IMR-90 (cell line): ENCODE data around the gene NVL.

GRCh38 chr1:223622172-223623125 lies 43.1 kb downstream of the CAPN8 start:
- RRBS: no CpG with 5 or more reads among the region's 18 CpGs
CAGE:
- cytosol, long polyA plus RNA: no peak
- long polyA plus RNA: no peak
- nucleus, long polyA plus RNA: no peak

DNA sequence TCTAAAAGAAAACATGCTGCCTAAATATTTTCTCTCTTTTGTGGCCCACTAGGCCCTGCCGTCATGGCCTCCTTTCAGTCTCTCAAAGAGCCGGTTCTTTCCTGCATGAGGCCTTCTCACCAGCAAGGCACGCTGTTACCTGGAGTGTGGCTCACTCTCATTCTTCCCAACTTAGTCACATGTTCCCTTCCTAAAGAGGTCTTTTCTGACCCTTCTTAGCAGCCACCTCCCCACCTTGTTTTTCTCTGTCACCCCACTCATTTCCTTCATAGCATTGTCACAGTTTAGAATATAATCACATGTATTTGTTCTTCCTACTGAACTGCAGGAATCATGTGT lies 1.5 kb downstream of the CAPN2 start:
- RRBS: no CpG with 5 or more reads among the region's 3 CpGs
CAGE:
- cytosol, long polyA plus RNA: no peak
- long polyA plus RNA: no peak
- nucleus, long polyA plus RNA: no peak

- RRBS: no CpG with 5 or more reads among the region's 16 CpGs
CAGE:
- cytosol, long polyA plus RNA: no peak
- long polyA plus RNA: no peak
- nucleus, long polyA plus RNA: no peak
Measured at GRCh38 chr1:223716032-223717160, 4.1 kb downstream of the CAPN2 start.

GRCh38 chr1:223750656-223751090 lies 38.3 kb downstream of the CAPN2 start:
- RRBS: no CpG with 5 or more reads among the region's 10 CpGs
CAGE:
- cytosol, long polyA plus RNA: no peak
- long polyA plus RNA: no peak
- nucleus, long polyA plus RNA: no peak

DNA sequence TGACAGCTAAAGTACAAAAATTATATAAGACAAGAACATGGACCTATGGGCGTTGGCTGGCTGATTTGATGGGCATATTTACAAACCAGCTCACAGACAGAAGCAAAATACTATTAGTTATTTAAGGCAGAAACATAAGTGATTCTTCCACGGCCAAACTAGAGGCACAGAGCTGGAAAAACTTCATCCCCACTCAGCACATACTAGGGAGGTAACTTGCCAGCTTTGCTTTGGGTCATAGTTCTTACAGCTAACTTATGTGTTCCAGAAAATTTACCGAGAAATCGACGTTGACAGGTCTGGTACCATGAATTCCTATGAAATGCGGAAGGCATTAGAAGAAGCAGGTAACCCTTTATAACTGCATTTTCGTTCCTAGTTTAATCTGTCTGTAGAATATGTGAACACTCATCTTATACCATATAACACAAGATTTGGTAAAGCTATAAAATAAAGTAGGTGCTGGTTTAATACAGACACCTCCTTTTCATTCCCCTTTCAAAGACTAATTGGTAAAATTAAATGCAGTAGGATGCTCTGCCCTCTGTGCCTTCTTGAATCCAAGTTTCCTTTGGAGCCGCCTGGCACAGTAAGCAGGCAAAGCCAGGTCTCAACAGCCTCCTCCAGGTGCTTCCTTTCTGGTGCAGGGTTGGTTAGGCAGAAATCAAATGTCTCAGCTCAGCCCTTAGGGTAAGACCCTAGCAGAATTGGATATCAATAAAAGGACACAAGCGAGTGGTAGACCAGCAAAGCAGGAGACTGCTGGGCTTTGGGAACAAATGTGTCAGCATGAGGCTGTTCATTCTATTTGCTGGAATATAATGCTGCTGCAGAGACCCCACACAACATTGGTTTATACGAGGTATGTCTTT lies 58.1 kb downstream of the CAPN2 start:
- RRBS: no CpG with 5 or more reads among the region's 10 CpGs
CAGE:
- cytosol, long polyA plus RNA: no peak
- long polyA plus RNA: start-site peak on the minus strand centred at position 291 of the sequence, 26 bp wide, 10 and 14 reads in 2 replicates
- nucleus, long polyA plus RNA: no peak

GRCh38 chr1:223832458-223832922 lies 13.3 kb downstream of the TP53BP2 start:
- RRBS: no CpG with 5 or more reads among the region's 4 CpGs
CAGE:
- cytosol, long polyA plus RNA: no peak
- long polyA plus RNA: no peak
- nucleus, long polyA plus RNA: no peak

DNA sequence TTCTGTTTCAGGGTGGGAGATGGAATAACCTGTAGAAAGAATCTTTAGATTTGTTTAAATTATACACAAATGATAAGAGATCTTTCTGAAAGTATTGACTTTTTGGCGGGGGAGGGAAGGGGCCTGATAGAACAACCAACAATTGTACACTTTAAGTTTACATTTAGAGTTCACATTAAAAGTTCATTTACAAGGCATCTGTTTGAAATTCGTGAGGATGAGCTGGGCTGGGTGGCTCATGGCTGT lies 3.7 kb downstream of the DEGS1 start:
- RRBS: no CpG with 5 or more reads among the region's 2 CpGs
CAGE:
- cytosol, long polyA plus RNA: no peak
- long polyA plus RNA: no peak
- nucleus, long polyA plus RNA: no peak

- RRBS: no CpG with 5 or more reads among the region's 12 CpGs
CAGE:
- cytosol, long polyA plus RNA: no peak
- long polyA plus RNA: no peak
- nucleus, long polyA plus RNA: no peak
Measured at GRCh38 chr1:224195098-224195630, 12.1 kb downstream of the DEGS1 start.

DNA sequence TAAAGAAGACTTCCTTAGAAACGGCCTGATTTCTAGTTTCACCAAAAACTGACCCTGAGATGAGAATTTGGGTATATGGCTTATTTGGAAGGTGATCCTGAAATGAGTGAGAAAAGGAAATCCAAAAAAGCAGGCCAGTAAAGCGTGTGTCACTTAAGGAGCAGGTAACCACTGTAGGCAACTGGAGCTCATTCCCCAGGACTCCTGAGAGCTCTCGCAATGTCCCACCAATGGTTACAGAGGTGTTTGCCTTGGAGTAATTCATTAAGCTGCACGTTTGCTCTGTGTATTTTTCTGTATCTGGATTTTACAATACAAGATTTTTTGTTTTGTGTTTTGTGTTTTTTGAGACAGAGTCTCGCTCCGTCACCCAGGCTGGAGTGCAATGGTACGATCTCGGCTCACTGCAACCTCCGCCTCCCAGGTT lies 22.8 kb downstream of the DEGS1 start:
- RRBS: no CpG with 5 or more reads among the region's 9 CpGs
CAGE:
- cytosol, long polyA plus RNA: no peak
- long polyA plus RNA: no peak
- nucleus, long polyA plus RNA: no peak

DNA sequence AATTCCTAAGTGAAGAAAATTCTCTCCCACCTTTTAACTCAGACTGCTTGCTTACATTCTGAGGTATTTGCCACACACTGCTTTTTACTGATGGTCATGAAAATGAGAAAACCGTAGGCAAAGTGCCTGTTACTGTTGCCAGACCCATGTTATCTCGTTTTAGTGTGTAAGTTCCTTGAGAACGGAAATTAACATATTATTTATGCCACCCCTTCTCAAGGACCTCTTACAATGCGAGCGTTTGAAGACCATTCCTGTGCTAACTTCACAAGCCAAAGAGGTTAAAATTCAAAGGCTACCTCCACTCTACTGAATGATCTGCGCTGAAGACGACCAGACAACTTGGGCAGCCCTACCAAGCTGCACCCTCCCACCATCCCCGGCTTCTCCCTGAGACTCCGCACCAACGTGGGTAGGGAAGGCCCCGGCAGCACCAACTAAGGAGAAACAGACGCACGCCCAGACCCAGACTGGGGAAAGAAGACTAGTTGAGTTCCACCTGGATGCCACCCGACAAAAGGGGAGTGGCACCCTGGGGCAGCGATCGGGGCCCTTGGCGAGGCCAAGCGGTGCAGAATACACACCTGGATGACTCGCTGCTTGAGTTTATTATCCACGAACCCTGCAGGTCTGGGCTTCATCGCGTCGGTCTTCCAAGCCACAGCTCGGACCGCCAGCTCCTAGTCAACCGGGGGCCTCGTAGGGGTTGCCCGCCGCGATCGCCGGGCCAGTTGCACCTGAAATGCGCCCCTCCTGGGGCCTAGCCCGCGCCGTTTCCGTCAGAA lies at the start of gene NVL:
TSS of gene NVL (minus strand) at position 686 of the 785 bp plus-strand sequence.
- RRBS: no CpG with 5 or more reads among the region's 37 CpGs
CAGE:
- cytosol, long polyA plus RNA: start-site peak on the minus strand centred at position 656 of the sequence, 25 bp wide, 100 and 160 reads in 2 replicates
- long polyA plus RNA: no peak
- nucleus, long polyA plus RNA: start-site peak on the minus strand centred at position 654 of the sequence, 7 bp wide, 111 and 144 reads in 2 replicates

DNA sequence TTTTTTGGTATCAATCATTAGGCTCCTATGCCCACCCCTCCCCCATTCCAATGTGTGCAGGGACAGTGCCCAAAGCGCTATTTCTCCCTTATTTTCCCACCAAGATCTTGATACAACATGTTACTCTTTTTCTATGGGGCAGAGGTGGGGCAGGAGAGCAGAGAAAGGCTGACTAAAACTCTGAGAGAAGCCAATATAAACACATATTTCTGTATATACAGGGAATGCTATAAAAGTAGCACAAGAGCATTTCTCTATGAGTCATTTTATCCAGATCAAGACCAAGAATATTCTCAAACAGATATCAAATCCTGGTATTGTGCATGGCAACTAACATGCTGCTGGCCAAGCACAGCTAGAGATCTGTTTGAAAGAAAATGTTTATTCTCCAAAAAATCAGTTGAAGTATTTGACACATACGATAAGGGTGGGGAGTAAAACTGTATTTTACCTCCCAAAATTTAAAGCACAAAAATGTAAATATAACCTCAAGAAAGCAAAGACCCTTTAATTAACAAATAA lies 7.2 kb downstream of the WDR26 start:
- RRBS: no CpG with 5 or more reads among the region's 2 CpGs
CAGE:
- cytosol, long polyA plus RNA: no peak
- long polyA plus RNA: no peak
- nucleus, long polyA plus RNA: no peak

DNA sequence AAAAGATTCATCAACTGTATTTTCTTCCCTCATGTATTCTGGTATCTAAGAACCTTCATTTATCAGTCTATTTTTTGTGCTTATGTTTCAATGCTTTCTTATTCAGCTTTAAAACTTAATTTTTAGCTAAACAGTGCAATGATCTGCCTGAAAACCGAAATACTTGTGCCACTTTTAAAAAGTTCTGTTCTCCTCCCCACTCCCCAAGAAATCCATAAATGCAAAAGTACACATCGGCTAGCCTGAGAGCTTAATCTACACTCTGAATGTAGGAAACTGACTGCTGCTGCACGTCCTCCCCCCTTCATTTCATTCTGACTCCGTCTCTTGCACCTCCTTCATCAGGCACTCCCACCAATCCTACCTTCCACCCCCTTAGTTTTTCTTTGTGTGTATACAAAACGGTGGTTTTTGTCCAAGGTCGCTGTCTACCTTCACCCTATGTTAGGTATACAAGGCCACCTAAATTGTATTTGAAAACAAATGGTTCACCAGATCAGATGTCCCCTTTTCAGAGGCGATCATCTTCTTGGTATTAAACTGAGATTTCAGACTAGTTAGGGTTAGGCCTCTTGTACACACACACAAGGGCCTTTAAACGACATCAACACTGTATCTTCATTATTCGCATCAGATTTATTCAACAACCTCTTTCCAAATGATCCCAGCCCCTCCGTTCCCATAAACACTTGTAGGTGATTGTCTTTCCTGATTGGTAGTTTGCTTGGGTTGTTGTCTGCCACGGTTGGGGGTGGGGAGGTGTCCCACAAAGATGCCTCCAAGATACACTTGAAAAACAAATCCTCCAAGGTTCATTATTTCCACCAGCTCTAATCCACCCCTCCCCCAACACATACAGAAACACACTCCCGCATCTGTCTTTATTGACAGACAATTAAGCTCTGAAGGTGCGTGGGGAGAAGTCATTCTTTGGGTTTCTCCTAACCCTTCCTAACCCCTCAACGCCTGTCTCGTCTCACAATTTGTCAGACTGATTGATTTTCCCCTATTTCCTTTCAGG lies 1.8 kb downstream of the WDR26 start:
- RRBS: no CpG with 5 or more reads among the region's 15 CpGs
CAGE:
- cytosol, long polyA plus RNA: no peak
- long polyA plus RNA: no peak
- nucleus, long polyA plus RNA: no peak

DNA sequence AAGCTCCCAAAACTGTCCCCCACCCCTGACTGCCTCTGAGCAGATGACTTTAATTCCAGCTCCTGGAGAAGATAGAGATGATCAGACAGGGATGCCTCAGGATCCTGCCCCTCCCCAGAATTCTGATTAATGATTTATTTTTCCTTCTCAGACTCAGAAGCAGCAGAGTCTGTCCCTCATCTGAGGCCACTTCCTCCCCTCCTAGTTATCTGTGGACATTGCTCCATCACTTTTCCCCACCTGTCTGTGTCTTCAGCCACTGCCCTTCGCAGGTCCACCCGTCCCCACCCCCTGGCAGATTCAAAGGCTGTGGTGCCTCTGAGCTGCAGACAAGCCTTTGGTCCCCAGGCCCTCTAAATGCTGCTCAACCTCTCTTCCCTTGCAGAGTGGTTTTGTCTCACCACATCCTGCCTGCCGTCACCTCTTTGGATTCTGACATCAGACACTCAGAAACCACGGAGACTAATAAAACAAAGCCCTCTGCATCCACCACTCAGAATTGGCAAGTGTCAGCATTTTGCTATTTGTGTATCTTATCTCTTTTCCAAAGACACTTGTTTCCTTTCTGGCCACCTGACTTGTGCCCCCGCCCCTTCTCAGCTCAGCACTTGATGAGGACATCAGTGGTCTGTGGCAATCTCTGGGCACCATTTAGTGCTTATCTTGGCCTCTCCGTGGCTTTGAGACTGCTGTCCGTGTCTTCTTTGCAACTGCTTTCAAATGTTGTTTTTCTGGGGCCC lies 7.6 kb downstream of the CNIH3 start:
- RRBS: no CpG with 5 or more reads among the region's 7 CpGs
CAGE:
- cytosol, long polyA plus RNA: no peak
- long polyA plus RNA: no peak
- nucleus, long polyA plus RNA: no peak

DNA sequence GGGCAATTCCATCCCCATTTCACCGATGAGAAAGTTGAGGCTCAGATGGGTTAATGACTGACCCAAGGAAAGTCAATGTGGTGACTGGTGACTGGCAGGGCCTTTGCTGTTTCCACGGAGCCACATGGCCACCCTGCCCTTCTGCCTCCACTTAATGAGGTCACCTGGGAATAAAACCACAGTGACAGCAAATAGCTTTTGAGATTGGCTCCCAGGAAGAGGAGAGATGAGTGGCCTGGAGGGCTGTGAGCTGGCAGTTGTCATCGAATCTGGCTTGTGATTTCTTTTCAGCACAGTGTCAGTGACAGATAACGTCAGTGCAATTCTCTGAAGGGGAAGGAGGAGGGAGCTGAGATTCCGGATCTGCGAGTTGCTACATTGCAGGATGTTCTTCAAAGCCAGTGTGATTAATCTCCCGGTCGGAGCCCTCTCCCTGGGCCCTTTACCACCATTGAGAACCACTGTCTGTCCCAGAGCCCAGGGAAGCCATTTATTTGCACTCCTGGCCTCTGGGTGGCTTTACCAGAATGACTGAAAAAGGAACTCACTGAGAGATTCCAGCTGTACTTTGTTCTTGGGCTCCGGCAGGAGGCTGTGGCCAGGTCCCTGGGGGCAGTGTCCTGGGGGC lies 117.2 kb downstream of the CNIH3 start:
- RRBS: no CpG with 5 or more reads among the region's 9 CpGs
CAGE:
- cytosol, long polyA plus RNA: no peak
- long polyA plus RNA: no peak
- nucleus, long polyA plus RNA: no peak

DNA sequence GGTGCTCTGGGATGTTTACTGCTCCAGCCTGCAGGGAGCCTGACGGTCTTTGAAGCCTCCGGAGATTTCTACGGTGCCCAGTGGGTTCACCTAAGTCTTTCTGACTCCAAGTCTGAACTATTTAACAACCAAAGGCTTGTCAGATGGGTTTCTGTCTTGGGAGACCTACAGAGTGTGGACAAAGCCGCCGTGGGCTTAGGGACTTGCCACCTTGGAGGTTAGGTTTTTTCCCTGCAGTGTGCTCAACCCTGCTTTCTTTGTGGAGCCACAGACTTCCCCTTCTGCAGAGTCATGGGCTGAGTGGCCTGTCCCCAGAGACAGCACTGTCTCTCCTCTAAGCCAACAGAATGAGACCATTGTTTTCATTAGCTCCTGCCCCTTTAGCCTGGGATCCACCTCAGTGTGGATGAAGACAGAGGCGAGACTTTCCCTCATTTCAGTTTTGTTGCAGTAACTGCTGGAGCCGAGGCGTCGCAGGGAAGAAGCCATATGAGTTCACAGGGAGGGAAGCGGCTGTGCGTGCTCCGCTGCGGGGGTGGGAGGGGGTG lies 120.6 kb downstream of the CNIH3 start:
- RRBS: no CpG with 5 or more reads among the region's 13 CpGs
CAGE:
- cytosol, long polyA plus RNA: no peak
- long polyA plus RNA: no peak
- nucleus, long polyA plus RNA: no peak

GRCh38 chr1:225428175-225428504 lies 302 bp upstream of the LBR start:
- RRBS: 2% methylated on average over 17 of the region's 37 CpGs
CAGE:
- cytosol, long polyA plus RNA: no peak
- long polyA plus RNA: no peak
- nucleus, long polyA plus RNA: no peak

DNA sequence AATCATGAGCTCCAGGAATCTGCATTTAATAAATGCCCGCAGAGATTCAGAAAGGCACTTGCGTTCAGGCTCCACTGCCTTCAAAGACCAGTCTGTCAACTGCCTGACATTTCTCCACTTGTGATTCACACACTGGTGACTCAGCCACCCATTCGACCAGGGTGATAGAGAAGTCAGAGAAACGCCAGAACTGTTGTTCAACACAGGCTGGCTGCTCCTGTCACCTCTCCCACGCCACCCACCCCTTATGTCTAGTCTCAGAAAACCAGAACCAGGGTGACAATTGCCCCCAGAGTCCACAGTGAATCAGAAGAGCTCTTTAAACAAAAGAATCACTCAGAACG lies 26.9 kb upstream of the LBR start:
- RRBS: no CpG with 5 or more reads among the region's 6 CpGs
CAGE:
- cytosol, long polyA plus RNA: no peak
- long polyA plus RNA: no peak
- nucleus, long polyA plus RNA: no peak

DNA sequence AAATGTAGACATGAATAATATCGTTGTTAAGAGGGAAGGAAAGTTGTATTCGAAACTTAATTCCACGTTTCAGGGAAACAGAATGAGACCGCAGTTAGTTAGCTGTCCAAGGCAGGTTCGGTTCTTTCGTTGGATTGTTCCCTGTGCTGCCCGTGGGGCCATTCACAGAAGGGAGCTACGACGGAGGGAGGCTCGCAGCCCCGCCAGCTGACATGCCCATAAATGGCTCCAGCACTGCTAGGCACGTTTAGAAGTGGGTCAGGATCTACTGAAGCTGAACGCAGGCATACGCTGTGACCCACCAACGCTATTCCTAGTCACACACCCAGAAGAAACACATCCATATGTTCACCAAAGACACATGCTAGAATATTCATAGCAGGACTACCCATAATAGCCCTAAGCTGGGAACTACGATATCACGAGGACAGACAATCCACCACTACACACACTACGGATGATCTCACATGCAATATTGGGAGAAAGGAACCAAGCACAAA lies 56.2 kb upstream of the LBR start:
- RRBS: no CpG with 5 or more reads among the region's 18 CpGs
CAGE:
- cytosol, long polyA plus RNA: no peak
- long polyA plus RNA: no peak
- nucleus, long polyA plus RNA: no peak

DNA sequence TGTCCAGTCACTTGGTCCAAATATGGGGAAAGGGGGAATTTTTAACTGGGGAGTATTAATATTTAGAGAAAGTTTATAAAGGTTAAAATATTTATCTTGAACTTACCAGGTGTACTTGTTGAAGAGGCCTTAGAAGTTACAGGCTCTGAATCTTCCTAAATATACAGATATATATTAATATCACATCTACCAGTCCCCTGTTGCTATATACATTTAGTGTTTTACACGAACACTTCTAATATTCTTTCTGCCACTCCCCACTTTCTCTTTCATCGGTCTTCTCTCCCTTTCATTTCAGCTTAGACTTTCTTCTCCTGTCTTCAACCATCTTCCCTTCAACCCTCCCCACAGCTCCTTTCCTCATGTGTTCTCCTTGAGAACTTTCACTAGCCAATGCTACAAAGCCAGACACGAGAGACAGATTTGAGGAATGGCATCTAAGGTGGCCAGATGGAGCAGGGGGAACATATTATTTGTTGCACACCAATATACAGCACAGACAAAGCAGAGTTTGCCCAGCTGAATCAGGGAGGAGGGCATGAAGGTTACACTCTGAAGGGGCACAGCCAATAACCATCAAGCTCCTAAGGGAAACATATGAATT lies 84.0 kb upstream of the LBR start:
- RRBS: no CpG with 5 or more reads among the region's 3 CpGs
CAGE:
- cytosol, long polyA plus RNA: no peak
- long polyA plus RNA: no peak
- nucleus, long polyA plus RNA: no peak

GRCh38 chr1:225653220-225653560 lies 267 bp upstream of the ENAH start:
- RRBS: 6% methylated on average over 2 of the region's 40 CpGs
CAGE:
- cytosol, long polyA plus RNA: no peak
- long polyA plus RNA: no peak
- nucleus, long polyA plus RNA: no peak